Thyroid gland (tissue), 7 donors: ENCODE measurements around a stretch of chr16.

GRCh38 chr16:85311849-85312048, 199.5 kb upstream of the CIBAR2 start:
- PRO-cap, 2 experiments = no peak in any of the 2 experiments
- RAMPAGE, long total RNA, 5 experiments = no peak in any of the 5 experiments

DNA sequence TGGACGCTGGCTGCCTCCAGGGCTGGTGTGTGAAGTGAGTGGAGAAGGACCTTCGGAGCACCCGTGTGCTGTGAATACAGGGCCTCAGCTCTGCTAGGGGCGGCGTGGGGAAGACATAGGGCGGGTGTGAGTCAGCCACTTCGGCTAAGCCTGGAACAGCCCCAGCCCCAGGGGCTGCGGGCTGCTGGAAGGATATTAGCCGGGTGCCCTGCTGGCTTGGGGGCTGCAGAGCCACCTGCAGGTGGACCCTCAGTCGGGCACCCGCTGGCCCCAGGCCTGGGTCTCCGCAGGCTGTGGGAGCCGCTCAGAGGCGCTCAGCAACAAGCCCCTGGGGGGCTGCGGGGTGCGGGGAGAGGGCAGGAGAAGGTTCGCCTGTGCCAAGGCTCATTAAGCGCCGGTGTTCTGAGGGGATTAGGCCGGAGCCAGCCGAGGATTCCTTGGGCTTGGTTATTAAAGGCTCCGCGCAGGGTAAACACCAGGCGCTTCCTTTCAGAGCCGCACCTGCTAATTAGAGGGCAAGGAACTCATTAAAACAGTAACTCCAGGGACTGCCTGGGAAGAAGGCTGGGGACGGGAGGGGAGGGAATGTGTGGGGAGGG, 217.1 kb upstream of the CIBAR2 start:
- PRO-cap, 2 experiments = no peak in any of the 2 experiments
- RAMPAGE, long total RNA, 5 experiments = no peak in any of the 5 experiments

- PRO-cap, 2 experiments = no peak in any of the 2 experiments
- RAMPAGE, long total RNA, 5 experiments = no peak in any of the 5 experiments
Observed at GRCh38 chr16:85330610-85331169, 218.4 kb upstream of the CIBAR2 start.

DNA sequence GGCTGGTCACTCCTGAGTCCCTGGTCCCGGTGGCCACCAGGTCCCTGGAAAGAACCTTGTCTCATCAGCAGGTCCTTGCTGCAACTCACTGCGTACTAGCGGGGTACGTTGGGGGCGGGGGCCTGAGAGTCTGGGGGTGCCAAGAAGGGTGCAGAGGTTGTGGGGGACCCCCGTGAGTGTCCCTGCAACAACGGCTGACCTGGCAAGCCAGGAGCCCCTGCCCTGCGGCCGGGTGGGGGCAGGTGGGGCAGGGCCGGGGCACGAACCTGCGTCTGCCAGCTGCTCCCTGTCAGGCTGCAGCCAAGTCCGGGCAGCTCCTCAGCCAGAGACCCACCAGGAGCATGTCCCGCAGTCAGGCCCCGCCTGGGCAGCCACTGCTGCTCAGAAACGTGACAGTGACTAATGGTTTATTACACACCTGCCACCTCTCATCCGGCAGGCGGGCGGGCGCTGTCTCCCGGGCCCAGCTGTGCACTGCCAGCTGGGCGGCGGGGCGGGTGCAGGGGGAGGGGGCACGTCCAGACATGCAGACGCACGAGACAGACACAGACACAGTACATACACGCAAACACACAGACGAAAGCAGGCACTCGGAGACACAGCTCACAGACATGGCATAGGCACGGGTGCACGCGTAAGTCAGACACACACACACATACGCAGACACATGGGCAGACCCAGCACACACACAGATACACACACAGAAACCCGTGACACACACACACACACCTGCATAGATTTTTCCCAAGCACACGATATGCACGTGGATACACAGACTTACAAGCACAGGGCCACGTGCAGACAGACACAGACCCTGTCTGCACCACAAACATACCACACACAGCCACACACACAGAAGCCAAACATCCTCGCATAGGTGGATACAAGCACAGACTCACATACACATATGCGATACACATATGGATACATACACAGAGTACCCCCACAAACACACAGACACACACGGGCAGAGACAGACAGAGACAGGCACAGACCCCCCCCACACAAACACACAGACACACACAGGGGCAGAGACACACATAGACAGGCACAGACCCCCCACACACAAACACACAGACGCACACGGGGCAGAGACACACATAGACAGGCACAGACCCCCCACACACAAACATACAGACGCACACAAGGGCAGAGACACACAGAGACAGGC, 248.3 kb upstream of the CIBAR2 start:
- PRO-cap, 2 experiments = no peak in any of the 2 experiments
- RAMPAGE, long total RNA, 5 experiments = no peak in any of the 5 experiments

GRCh38 chr16:85422003-85422884, 190.9 kb upstream of the GSE1 start:
- PRO-cap, 2 experiments = no peak in any of the 2 experiments
- RAMPAGE, long total RNA, 5 experiments = no peak in any of the 5 experiments

- PRO-cap, 2 experiments = no peak in any of the 2 experiments
- RAMPAGE, long total RNA, 5 experiments = no peak in any of the 5 experiments
Observed at GRCh38 chr16:85422885-85423361, 190.2 kb upstream of the GSE1 start.

- PRO-cap, 2 experiments = no peak in any of the 2 experiments
- RAMPAGE, long total RNA, 5 experiments = no peak in any of the 5 experiments
Observed at GRCh38 chr16:85502238-85503147, 110.6 kb upstream of the GSE1 start.

GRCh38 chr16:85569384-85570324, 43.5 kb upstream of the GSE1 start:
- PRO-cap, 2 experiments = peak in 1 of 2 experiments; most common plus-strand start chr16:85570066 (in 1); most common minus-strand start chr16:85570061 (in 1)
- RAMPAGE, long total RNA, 5 experiments = no peak in any of the 5 experiments

DNA sequence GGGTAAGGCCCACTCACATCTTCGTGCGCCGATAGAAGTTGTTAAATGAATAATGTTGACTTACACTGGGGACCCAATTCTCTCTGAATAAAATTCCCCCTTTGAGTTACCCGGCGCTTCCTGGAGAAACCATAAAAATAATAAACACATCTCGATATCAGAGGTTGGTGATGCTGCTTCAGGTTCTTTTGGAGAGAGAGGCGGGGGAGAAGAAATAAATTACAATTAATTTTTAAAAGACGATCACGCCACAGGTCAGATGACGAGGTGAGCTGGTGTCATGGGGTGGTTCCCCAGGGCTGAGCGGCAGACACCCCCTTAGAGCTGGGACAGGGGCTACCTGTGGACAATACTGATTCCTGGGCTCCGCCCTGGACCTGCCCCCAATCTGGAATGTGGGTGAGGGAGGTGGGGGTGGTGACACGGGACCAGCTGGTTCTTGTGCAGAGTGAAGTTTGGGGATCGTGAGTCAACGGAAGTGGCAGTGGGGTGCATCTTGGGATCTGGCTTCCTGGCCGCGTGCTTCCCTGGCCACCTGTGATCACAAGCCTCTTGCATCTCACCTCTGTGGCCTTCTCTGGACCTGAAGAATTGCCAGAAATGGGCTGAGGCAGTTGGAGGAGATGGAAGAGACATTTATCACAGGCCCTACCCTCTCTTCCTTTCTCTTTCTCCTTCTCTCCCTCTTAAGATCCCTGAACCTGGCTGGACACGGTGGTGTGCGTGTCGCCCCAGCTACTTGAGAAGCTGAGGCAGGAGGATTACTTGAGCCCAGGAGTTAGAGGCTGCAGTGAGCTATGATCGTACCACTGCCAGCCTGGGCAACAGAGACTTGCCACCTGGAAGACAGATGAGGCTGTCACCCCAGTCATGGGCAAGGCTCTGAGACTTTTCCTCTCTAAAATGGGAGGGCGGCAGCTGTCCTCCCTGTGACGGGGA, 13.8 kb upstream of the GSE1 start:
- PRO-cap, 2 experiments = no peak in any of the 2 experiments
- RAMPAGE, long total RNA, 5 experiments = no peak in any of the 5 experiments

- PRO-cap, 2 experiments = no peak in any of the 2 experiments
- RAMPAGE, long total RNA, 5 experiments = no peak in any of the 5 experiments
Observed at GRCh38 chr16:85621763-85622160, 8.6 kb downstream of the GSE1 start.

GRCh38 chr16:85681126-85681683, 7.5 kb downstream of the GINS2 start:
- PRO-cap, 2 experiments = no peak in any of the 2 experiments
- RAMPAGE, long total RNA, 5 experiments = no peak in any of the 5 experiments

- PRO-cap, 2 experiments = no peak in any of the 2 experiments
- RAMPAGE, long total RNA, 5 experiments = no peak in any of the 5 experiments
Observed at GRCh38 chr16:85801078-85801388, 1.5 kb downstream of the COX4I1 start.

DNA sequence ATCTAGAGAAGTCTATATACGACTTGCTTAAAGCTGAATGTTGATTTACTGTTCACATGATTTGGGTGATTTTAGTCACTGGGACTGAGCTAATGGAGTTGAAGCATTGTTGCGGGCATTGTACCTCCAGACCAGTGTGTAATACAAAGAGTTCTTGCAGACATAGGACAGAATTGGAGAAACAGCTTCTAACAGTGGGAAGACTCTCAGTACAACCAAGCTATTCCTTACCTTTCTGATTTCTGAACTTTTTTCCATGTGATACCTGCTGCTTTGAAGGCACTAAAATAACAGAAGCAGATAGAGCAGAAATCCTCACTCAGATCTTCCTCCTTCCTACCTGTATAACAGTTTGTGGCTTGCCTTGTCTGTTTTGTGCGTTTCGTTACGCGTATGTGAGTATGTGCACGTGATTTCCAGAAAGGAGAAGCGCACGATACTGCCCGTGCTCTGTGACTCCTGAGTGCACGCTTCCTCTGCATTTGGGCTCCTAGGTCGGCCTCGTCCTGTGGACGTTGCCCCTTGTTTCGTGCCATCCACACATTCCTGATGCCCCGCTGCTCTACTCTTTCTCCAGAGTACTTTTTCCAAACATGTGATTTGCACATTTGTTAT, 4.0 kb downstream of the COX4I1 start:
- PRO-cap, 2 experiments = no peak in any of the 2 experiments
- RAMPAGE, long total RNA, 5 experiments = no peak in any of the 5 experiments

DNA sequence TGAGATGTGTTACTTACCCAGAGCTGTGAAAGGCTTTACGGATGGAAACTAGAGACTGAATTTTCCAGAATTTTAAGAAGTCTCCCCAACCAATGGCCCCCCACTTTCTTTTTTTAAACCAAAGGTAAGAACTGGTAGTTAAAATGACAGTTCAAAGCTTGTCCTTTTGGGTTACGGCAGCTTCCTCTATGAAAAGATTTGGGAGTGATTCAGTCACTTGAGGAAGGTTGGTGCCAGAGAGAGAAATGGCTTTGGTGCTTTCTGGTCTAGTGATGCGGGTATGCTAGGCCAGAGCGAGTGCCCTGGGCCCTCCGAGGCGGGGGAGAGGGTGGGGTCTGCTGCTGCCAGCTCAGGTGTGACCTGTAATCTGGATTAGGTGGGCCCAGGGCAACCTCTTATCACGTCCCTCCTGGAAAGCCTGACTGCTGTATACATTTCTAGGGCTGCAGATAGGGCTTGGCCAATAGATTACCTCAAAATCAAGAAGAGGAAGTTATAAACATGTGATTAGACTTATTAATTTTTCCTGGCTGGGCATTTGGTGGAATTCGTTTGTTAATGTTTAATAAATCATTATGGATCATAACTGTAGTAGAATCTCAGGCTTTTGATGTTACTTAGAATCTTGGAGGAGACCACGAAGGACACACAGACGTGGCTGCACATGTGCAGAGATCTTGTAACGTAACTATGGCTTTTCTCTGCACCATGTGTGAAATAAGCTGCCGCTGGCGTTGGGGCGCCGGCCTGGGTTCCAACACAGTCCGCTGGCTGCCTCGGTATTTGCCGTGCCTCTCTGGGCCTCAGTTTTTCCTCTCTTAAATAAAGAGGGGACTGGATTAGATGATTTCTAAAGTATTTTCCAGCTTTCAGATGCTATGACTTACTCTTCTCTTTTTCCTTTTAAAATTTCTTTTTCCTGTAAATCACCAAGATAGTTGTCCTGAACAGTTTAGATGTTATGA, 1.2 kb downstream of the IRF8 start:
- PRO-cap, 2 experiments = no peak in any of the 2 experiments
- RAMPAGE, long total RNA, 5 experiments = no peak in any of the 5 experiments

DNA sequence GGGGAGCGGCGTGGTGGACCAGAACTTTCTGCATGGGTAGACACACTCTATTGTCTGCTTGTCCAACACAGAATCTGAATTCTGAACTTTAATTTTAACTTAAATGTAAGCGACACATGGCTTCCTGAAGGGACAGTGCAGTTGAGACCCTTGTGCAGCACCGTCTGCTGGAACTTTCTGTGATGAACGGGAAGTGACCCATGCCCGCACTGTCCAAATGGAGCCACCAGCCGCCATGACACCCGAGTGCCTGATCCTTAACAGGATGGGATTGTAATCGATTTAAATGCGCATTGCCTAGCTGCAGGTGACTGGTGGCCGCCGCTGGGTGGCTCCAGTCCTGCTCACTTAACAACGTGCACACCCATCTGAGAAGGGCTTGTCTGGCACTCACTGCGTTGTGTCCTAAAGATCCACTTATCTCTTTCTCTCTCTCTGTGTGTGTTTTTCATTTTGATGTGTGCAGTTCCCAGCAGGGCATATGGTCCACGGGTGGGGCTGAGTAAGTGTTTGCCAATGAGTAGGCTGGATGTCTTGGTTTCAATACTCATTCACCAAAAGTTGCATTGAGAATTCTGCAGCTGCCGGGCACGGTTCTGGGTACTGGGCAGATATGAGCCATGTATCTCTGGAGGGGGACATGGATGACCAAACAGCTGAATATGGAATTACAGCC, 80.6 kb downstream of the IRF8 start:
- PRO-cap, 2 experiments = no peak in any of the 2 experiments
- RAMPAGE, long total RNA, 5 experiments = no peak in any of the 5 experiments

GRCh38 chr16:86051934-86052294, 153.0 kb downstream of the IRF8 start:
- PRO-cap, 2 experiments = no peak in any of the 2 experiments
- RAMPAGE, long total RNA, 5 experiments = no peak in any of the 5 experiments

GRCh38 chr16:86086982-86087475, 188.1 kb downstream of the IRF8 start:
- PRO-cap, 2 experiments = no peak in any of the 2 experiments
- RAMPAGE, long total RNA, 5 experiments = no peak in any of the 5 experiments

GRCh38 chr16:86151224-86152179, 252.5 kb downstream of the IRF8 start:
- PRO-cap, 2 experiments = no peak in any of the 2 experiments
- RAMPAGE, long total RNA, 5 experiments = no peak in any of the 5 experiments

- PRO-cap, 2 experiments = no peak in any of the 2 experiments
- RAMPAGE, long total RNA, 5 experiments = no peak in any of the 5 experiments
Observed at GRCh38 chr16:86199676-86200639, 301.0 kb downstream of the IRF8 start.

DNA sequence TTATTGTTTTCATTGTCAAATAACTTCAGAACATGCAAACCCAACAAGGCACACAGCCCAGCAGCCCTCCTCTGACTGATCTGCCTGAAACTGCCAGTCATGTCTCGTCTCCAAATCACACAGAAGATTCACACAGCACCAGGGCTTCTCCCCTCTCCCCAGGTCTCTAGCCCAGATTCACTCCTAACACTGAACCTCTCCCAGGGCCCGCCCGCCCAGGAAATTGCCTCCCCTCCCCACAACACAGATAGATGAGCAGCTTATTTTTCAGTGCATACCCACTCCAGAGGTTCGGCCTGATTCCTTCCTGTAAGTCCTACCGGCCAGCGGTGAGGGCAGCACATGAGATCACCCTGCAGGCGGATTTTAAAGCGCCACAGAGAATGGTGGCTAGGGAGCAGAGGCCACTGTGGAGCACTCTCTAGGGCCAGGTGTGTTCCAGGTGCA, 301.7 kb downstream of the IRF8 start:
- PRO-cap, 2 experiments = no peak in any of the 2 experiments
- RAMPAGE, long total RNA, 5 experiments = no peak in any of the 5 experiments